Tongue (tissue), 2 donors: ENCODE measurements around a stretch of chr20.

DNA sequence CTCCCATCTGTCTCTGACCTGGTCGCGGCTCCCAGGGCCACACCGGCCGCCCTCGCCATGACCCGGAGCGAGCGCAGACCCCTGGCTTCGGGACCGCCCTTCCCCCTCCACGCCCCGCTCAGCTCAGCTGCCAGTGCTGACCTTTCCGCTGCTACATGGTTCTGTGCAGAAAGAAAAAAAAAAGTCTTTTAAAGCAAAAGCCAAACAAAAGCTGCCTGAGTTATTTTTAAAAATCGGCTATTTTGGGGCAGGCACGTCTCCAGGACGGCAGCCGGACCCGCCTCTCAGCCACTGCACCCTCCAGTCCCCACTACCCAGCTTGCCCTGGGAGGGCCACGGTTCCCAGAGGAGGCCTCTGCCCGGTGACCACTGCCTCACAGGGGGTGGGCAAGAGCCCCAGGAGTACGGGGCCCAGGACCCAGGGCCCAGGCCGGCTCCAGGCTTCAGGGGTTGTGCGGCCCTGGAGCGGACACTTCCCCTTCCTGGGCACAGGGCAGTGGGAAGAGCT, 10.8 kb downstream of the LAMA5 start:
- RAMPAGE, long total RNA = no peak

DNA sequence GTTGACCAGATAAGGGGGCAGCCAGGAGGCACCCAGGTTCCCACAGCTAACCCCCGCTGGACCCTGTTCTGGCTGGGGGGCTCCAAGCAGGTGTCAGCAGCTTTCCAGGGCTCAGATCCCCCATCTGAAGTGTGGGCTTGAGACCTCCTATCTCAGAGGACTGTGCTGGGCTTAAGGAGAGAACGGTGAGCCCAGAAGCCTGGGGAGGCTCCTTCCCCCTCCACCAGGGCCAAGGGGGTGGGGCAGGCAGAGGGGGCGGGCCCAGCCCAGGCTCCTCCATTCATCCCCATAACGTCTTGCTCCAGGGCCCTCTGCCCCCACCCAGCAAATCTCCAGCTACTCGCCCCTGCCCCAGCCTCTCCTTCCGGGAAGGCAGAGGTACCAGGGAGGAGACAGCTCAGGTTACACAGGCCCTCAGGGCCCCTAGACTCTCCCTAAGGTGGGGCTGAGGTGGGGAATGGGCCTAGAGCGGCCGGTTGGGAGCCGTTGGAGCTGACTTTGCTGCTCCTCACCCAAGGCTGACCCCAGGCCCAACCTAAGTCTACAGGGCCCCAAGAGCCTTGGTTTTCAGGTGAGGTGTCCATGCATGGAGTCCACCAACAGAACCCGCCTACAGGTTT, 1.3 kb downstream of the LAMA5 start:
- RAMPAGE, long total RNA = no peak

GRCh38 chr20:62405538-62406118, 1.5 kb downstream of the CABLES2 start:
- RAMPAGE, long total RNA = no peak

DNA sequence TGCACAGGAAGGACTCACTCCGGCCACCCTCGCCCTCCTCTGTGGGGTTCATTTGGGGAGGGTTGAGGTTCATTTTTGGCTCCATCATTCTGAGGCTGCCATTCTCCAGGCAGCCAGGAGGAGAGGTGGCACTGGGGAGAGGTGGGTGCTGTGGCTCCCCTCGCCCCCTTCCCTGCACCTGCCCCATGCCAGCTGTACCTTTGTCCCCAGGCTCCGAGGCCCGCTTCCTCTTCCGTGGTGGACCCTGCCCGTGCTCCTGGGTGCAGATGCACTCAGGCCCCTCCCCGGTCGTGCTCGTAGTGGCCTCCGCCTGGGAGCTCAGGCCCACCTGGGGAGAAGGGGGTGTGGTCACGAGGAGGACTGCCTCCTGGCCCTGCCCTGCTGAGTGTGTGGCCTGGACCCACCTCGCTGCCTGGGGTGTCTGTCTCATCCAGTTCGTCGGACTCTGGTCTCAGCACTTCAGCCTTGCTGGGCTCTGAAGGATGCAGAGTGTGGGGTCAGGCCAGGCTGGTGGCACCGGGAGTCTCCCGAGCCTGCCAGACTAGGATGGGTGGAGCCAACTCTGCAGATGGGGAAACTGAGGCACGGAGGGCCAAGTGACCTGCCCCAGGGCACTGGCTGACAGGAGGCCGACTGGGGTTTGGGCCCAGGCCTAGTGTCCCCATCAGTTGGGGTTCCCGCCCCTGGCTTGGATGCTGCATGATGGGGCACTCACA, 5.5 kb upstream of the CABLES2 start:
- RAMPAGE, long total RNA = no peak

DNA sequence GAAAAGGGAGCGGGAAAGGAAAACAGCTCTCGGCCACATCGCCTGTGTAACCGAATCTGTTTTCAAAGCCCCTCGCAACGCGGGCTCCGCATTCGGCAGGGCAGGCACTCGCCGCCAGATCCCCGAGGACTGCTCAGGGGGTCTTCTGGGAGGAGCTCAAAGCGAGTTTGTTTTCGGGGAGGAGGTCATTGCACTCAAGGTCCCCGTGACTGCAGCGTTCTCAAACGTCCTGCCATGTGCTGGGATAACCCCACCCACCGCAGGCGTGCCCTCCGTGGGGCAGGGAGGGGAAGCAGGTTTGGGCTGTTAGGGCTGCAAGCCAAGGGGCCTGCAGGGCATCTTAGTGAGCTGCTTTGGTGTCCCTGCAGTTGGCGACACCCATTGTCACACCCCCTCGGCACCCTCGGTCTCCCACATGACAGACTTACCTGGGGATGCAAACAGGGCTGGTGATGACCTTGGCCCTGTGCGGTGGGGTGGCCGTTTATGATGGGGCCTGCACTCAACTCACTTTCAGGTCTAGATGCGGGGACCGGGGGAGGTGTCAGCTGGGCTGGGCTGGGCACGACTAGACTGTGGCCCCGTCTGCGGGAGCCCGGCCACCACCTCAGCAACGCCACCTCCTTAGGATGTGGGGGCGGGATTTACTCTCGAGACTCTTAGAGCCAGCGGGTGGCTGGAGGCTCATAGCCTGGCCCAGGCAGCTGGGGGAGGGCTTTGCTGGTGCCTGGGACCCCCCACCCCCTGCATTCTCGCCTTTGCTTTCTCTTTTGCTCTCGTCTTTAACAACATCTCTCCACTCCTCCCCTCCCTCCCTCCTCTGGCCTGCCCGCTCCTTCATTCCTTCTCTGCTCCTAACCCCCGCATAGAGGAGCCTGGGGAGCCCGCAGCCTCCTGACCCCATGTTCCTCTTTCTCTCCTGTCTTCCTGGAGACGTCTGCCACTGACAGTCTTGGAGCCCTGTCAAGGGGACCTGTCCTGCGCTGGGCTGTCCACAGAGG, 6.5 kb upstream of the GATA5 start:
- RAMPAGE, long total RNA = no peak

DNA sequence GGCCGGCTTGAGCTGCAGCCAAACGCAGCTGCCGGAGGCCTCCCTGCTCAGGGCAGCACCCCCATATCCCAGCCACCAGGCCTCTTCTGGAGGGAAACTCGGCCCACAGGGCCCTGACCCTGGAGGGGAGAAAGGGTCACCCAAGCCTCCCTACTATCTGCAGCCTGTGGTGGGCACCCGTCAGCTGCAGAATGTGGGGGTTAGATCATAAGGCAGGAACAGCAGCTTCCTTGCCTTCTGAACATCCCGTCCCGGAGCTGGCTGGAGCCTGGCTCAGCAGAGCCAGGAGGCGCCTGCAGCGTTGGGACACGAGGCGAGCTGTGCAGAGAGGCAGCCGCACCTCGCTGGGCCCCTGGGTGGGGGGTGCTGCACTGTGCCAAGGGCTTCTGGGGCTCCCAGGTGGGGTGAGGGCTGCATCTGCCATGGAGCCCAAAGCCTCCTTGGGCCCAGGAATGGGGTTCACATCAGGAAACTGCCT, 63.9 kb upstream of the GATA5 start:
- RAMPAGE, long total RNA = no peak

- RAMPAGE, long total RNA = no peak
Measured at GRCh38 chr20:62559430-62559935, 82.8 kb upstream of the SLCO4A1 start.

- RAMPAGE, long total RNA = no peak
Measured at GRCh38 chr20:62574393-62574786, 67.9 kb upstream of the SLCO4A1 start.

DNA sequence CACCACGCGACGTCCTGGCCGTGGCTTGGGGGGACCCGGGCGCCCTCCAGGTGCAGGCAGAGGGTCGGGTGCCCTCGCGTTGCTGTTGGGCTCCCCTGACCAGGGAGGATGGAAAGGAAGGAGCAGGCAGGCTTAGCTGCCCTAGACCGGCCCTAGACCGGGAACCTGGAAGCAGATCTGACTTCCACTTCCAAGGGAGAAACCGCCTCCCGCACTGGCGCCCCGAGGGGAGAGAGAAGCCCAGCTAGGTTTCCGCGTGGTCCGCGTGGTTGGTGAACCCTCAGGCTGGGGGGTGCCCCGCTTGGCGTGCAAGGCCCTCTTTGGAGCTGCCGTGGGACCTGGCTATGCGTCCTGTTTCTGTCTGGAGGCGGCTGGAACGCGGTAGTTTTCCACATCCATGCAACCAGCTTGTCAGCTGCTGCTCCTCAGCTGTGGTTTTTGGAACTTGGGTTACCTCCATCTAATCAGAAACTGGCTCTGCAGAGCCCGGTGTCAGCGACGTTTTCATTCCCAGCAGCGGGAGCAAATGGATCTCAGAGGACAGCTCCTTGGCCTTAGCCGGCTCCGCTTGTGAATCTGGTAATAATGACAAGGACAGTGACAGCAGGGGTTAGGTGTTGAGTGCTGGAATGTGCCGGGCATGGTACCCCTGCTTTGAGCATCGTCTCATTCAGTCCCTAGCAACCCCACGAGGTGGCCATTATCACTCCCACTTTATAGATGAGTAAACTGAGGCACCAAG, 1.1 kb downstream of the SLCO4A1 start:
- RAMPAGE, long total RNA = no peak

DNA sequence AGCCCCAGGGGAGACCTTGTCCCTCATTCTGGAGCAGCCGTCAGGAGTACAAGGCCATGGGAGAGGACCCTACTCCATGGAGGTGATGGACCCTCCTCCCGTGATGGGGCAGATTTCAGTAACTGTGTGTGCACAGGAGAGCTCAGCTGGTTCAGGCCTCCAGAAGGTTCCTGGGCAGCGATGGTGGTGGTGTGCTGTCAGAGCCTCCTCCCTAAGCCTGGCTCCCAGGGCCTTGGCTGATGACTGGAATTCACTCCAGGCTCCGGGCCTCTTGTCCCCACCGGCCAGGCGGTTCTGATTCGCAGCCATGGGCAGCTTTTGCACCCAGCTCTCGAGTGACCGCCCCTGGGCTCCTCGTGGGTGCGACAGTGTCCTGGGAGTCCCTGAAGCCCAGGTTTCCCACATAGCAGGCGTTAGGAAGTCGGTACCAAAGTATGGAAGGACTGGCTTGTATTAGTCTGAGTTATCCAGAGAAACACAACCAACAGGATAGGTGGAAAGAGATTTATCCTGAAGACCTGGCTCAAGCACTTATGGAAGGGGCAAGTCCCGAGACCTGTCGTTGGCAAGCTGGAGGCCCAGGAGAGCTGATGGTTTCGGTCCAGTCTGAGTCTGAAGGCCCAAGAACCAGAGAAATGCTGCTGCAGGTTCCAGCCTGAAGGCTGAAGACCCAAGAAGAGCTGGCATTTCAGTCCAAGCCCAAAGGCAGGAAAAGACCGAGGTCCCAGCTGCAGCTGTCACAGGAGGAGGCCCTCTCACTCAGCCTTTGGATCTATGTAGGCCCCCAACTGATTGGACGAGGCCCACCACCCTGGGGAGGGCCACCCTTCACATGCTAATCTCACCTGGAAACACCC, 6.5 kb downstream of the SLCO4A1 start:
- RAMPAGE, long total RNA = no peak

DNA sequence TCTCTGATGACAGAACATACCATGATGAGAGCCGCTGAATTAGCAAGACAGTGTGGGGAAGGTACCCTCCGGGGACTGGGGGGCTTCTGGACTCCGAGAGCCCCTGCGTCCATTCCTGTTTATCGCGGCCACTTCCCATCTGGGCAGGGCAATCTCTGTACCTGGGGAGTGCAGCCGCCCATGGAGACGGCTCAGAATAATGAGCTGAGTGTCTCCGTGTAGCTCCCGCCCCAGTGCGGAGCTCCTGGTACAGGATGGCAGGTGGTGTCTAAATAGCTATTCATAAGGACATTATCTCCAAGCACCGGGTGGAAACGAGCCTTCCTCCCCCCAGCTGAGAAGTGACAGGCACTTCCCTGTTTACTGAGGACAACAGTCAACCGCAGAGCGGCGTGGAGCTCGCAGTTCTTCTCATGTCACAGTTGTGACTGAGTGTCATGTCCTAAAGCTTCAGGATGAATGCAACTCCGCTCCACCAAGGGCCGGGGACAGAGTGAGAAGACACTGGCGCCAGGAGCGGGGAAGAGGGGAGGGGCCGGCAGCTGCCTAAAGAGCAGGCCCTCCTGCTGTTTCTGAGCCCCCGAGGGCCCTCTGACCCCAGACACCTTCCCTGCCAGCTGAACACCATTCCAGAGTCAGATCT, 22.6 kb upstream of the NTSR1 start:
- RAMPAGE, long total RNA = no peak

DNA sequence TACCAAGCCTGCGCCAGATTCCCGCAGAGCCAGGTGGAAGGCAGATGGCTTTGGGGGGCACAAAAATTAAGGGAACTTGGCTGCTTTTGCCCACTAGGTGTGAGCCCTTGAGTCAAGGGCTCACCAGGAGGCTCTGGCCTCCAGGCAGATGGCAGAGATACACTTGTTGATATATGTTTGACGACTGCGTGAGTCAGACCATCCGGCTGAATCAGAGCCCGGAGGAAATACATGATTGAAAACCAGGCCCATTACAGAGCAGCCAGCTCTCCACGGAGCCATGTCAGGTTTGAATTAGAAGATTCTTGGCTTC, 5.2 kb upstream of the NTSR1 start:
- RAMPAGE, long total RNA = no peak

DNA sequence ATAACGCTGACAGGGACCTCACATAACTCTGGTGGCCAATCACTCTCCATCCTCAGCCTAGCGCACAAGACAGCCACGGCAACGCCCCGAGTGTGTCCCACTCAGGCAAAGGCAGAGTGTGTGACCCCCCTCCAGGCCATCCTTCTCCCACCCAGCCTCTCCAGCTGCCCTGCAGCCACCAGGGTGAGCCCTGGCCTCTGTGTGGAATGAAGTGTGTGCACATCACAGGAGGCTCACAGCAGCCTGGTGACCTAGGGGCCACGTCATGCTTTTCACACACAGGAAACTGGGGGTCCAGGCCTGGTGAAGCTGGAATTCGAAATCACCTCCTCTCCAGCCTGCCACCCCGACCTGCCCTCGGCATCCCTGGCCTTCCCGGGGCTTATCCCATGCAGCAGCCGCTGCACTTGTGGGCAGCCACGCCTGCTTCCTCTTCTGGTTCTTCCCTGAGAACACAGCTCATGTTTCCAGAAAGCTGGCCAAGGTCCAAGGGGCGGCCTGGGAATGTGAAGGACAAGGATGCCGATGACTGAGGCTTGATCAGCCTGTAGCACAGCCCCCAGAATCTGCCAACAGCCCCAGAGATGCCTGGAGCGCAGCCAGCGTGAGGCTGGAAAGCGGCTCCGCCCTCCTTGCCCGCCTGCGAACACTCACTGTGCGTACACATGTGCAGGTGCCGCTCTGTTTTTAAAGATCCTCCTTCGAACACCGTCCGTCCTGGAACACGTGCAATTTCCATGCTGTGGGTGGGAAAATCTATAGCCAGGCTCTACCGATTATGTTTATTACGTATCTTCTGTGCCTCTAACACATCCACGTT, 4.2 kb upstream of the NTSR1 start:
- RAMPAGE, long total RNA = no peak

DNA sequence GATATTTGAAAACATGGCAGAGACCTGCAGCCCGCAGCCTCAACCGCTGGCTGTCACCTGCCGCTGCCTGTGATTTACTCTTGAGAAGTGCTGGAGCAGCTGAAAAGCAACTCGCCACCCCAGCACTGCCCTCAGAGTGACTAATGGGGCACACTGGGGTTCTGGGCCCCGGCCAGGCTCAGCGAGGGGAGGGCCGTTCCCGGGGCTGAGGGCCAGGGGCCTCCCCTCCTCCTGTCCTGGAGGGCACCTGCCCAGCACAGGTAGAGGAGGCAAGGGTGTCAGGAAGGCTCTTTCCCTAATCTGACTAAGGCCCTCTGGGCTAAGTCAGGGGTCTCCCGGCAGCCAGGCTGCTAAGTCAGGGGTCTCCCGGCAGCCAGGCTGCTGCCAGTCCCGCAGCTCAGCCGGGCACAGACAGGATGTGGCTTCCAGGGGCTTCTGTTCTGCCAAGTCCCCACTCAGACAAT, 32.2 kb downstream of the NTSR1 start:
- RAMPAGE, long total RNA = no peak

DNA sequence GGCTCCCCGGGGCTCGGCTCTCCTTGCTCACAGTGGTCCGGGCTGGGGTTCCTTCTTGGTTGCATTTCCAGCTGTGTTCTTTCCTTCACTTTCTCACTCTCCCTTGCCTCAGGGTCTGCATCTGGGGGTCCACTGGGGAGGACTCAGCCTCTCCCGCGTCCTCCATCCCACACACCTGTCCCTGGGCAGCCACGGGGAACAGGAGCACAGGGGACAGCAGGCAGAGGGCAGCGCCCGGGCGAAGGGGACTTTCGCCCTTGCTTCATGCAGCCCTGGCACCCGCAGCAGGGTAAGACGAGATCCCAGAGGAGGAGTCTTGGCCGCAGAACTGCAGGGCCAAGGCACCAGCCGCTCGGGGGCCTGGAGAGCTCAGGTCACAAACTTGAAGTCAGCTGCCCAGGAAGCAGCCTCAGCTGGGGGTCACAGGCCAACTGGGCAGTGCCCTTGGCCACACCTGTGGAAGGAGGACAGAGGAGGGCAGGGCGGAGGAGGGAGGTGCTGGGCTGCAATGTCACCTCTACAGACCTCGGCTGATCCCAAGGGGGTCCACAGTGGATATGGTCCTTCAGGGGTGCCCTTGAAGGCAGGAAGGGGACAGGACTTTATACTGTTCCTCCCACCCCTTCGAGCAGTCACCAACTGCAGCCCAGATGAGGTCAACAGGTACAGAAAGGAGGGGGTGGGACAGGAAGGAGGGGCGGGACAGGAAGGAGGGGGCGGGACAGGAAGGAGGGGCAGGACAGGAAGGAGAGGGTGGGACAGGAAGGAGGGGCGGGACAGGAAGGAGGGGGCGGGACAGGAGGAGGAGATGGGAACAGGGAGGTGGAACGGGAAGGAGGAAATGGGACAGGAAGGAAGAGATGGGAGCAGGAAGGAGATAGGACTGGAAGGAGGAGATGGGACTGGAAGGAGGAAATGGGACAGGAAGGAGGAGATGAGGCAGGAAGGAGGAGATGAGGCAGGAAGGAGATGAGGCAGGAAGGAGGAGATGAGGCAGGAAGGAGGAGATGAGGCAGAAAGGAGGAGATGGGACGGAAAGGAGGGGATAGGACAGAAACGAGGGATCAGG, 19.7 kb upstream of the MRGBP start:
- RAMPAGE, long total RNA = no peak

DNA sequence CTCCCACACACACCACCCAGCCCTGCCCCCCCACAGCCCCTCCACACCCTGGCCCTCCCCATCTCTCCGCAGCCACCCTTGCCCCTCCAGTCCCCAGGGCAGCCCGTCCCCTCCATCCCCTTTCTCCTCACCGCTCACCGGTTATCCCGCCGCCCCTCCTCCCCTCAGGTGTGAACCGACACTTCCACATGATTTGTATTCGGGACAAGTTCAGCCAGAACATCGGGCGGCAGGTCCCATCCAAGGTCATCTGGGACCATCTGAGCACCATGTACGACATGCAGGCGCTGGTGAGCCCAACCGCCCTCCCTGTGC, 626 bp downstream of the MRGBP start:
- RAMPAGE, long total RNA = no peak

DNA sequence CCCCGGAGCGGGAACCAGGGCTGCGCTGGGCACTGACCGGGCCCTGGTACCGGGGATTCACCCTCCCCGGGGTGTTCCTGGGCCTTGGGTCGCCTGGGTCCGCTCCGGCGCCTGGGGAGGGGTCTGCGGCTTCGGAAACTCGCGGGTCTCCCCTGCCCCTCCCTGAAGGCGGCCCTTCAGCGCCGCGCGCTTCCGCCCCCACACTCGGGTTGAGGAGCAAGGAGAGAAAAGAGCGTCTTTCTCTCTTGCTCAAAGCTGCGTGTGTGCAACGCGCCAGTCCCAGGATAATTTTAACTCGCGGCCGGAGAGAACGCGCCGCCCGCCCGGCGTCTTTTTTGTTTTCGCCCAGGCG, 334 bp upstream of the COL9A3 start:
- RAMPAGE, long total RNA = no peak

DNA sequence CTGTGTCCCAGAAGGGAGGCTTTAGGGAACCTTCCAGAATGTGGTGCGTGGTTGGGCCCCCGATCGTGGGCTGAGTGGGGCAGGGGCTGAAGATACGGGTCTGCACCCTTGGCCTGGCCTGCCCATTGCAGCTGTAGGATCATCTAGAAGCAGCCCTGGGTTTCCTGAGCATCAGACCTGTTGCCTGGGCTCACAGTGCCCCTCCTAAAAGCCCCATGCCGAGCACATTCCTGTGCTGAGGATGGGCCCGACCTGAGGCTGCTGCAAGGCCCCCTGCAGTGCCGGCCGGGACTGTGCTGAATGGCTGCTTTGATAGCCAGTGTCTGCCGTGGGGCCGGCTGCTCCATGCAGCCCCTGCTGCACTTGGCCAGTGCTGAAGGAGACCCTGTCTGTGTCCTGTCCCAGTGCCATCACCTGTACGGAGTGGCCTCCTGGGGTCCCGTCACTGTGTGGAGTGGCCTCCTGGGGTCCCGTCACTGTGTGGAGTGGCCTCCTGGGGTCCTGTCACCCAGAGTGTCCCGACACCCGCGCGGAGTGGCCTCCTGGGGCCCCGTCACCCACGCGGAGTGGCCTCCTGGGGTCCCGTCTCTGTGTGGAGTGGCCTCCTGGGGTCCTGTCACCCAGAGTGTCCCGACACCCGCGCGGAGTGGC, 6.8 kb downstream of the COL9A3 start:
- RAMPAGE, long total RNA = no peak

GRCh38 chr20:62875404-62876027, 13.9 kb upstream of the TCFL5 start:
- RAMPAGE, long total RNA = no peak

- RAMPAGE, long total RNA = no peak
Measured at GRCh38 chr20:62881502-62881935, 19.9 kb upstream of the TCFL5 start.